Tongue (tissue), 2 donors: ENCODE results near the gene EXOSC3.

- RAMPAGE, long total RNA: no peak
These were observed 15.0 kb downstream of the GLIPR2 start for GRCh38 chr9:36151258-36152207.

DNA sequence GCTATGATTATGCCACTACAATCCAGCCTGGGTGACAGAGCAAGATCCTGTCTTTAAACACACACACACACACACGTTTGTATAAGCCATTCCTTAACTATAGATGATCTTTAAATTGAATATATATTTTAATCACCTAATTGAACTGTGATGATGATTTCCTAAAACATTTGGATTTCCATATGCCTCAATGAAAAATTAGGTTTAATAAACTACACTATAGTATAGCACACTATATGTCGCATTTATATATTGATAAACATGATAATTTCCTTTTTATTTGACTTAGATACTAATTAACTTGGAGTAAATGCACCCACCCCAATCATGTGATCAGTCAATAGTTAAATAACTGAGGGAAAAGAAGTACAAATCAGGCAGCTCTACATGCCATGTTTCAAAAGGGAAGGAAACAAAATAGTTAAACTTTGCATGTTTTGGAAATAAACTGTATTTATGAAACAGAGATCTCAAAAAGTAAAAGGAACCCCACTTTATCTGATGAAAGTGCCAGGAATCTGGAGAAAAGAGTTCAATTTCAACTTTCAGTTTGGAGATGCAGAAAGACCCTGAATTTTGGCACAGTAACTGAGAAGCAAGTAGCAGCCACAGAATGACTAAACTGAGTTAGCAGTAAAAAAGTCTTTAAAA is 18.0 kb upstream of the GNE start:
- RAMPAGE, long total RNA: no peak

GRCh38 chr9:36349531-36350417 is 50.3 kb downstream of the RNF38 start:
- RAMPAGE, long total RNA: no peak

DNA sequence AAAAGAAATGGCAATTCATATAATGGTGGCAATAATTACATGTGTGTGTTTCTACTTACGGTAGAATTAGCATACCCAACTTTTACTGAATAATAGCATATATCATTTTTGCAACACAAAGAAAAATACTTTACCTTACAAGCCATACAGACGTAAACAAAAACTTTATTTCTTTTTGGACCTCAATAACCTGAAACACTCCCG is 204 bp downstream of the RNF38 start:
- RAMPAGE, long total RNA: no peak

GRCh38 chr9:36485705-36486433 is 85.8 kb upstream of the RNF38 start:
- RAMPAGE, long total RNA: no peak

- RAMPAGE, long total RNA: no peak
These were observed 38.0 kb downstream of the PAX5 start for GRCh38 chr9:36995853-36996598.

DNA sequence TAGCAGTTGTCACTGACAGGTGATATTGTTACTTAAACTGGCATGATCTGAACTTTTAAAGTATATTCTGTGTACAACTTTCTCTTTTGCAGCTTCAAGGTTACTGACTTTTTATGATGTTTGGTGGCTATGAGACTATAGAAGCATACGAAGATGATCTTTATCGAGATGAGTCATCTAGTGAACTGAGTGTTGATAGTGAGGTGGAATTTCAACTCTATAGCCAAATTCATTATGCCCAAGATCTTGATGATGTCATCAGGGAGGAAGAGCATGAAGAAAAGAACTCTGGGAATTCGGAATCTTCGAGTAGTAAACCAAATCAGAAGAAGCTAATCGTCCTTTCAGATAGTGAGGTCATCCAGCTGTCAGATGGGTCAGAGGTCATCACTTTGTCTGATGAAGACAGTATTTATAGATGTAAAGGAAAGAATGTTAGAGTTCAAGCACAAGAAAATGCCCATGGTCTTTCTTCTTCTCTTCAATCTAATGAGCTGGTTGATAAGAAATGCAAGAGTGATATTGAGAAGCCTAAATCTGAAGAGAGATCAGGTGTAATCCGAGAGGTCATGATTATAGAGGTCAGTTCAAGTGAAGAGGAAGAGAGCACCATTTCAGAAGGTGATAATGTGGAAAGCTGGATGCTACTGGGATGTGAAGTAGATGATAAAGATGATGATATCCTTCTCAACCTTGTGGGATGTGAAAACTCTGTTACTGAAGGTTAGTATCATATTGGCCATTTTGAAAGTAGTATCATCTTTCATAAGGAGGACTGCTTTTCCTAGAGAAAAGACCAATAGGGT is 6.0 kb downstream of the ZCCHC7 start:
- RAMPAGE, long total RNA: no peak

GRCh38 chr9:37149497-37150841 is 29.6 kb downstream of the ZCCHC7 start:
- RAMPAGE, long total RNA: no peak

DNA sequence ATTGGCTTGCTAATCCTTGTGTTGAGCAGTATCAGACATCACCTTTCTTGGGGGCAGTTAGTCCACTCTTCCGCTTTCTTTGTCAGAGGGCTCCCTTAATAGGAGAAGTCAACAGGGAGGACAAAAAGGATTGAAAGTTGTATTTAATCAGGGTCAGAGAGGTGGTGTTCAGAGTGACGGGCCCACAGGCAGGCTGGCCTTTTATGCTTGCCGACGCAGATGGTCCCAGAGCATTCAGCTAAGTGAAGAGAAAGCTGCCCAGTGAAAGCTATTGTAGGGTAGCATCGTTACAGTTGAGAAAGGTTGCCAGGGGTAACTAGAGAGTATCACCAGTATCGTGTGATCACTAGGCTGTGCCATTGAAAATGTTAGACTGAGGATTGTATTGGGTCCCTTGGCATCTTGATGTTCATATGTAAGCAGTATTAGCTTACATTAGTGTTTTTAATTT is 131.1 kb downstream of the ZCCHC7 start:
- RAMPAGE, long total RNA: no peak

GRCh38 chr9:37293611-37293999 is 128.9 kb upstream of the GRHPR start:
- RAMPAGE, long total RNA: no peak

GRCh38 chr9:37341197-37342309 is 80.9 kb upstream of the GRHPR start:
- RAMPAGE, long total RNA: no peak

- RAMPAGE, long total RNA: no peak
These were observed 47.7 kb upstream of the GRHPR start for GRCh38 chr9:37374678-37375379.

- RAMPAGE, long total RNA: no peak
These were observed 38.1 kb upstream of the GRHPR start for GRCh38 chr9:37384325-37384808.

DNA sequence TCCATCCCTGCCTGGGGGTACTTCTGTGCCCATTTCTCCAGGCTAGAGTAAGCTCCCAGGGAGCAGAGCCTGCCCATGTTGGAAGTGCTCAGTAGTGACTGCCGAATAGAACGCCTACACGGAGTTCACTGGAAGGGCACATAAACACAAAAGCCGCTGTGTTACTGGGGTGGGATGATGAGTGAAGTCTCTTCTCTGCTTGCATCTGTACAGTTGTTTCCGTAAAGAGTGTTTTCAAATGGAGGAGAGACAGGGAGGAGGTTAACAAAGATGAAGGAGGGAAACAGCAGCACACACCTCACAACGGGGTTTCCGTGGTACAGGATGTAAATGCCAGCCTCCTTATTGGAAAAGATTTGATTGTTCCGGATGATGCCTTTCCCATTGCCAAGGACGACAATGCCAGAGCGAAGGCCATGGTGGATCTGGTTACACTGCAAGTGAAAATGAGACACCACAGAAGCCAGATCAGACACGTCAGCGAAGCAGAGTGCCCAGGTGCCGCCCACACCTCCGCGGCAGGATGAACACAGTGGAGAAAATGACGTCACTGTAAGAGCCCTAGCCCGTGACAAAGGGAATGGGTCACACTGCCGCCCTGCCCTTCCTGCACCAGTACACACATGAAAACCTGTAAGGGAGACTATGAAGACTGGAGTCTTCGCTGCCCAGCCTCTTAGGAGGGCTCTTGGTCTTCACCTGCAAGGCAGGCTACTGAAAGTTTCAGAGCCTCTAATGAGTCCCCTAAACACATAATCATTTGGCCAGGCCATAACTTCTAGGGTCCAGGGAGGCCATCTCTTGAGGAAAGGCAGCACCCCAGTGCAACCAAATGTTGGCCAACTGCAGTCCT is 43.3 kb downstream of the POLR1E start:
- RAMPAGE, long total RNA: no peak

- RAMPAGE, long total RNA: no peak
These were observed at the start of gene EXOSC3 for GRCh38 chr9:37784391-37785524. Gene EXOSC3 (minus strand): TSS chr9:37785064.

DNA sequence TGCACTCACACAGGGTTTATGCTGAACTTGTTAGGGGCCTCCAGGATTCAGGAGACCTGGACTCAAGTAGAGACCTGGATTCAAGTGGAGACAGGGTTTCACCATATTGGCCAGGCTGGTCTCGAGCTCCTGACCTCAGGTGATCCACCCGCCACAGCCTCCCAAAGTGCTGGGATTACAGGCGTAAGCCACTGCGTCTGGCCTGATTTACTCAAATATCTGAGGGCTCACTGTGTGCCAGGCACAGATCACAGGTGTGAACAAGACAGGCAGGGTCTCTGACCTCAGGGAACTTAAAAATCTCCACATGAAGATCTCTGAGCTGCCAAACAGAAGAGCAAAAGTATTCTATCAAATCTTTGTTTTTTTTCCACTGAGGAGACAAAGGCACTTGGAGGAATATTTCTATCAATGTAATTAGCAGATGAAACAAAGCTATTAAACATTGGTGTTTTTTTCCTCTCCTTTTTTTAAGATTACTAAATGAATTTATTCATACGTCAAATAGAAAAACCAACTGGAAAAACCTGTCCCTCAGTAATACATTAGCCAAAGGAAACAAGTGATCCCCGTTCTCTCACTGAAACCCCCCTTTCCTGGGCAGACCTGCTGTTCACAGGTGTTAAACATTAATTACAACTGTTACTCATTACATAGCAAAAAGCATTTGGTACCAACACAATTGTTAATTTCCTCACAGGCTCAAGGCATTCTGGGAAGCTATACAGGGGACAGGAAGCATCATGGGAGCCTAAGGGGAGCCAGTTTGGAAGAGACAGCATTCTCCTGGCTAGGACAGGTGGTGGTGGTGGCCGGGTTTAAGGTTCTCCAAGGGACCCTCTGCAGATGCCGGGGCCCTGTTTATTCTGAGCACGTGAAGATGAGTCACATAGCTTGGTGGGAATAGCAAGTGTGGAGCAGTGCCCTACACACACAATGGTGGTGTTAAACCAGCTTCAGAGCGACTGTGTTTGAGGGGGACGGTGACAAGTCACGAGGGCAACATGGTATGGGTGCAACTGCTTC is 62.3 kb upstream of the SLC25A51 start:
- RAMPAGE, long total RNA: no peak

GRCh38 chr9:38017130-38017975 is 51.7 kb downstream of the SHB start:
- RAMPAGE, long total RNA: no peak

DNA sequence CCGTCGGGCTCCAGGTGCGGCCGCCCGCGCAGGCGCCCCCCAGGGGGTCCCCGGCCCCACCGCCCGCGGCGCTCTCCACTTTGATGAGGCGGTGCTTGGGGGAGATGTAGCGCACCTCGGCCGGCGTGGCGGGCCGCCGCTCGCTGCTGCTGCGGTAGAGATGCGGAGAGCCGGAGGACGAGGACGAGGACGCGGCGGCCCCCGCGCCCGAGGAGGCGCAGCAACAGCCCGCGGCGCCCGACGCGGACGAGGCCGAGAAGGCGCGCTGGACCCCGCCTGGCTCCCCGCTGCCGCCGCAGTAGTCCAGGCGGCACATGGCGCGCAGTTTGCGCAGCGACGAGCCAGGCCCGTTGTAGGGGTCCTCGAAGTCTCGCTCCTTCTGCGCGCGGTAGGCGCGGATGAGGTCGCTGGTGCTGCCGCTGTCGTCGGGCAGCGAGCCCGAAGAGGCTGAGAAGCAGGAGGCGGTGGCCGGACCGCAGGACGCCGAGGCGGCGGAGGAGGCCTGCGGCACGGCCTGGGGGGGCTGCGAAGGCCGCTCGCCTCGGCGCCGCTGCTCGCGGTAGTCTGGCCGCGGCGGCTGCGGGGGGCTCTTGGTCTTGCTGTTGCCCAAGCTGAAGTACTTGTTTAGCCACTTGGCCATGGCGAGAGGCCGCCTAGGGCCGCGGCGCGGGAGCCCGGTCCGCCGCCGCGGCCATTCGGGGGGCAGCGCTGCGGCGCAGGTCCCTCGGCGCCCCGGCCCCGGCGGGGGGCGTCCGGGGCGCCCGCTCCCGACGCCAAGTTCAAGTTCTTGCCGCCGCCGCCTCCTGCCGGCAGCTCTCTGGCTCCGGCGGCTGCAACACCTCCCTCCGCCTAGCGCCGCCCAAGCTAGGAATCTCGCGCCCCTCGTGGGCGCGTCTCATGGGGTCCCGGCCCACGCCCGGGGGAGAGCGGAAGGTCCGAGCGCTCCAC is 747 bp downstream of the SHB start:
- RAMPAGE, long total RNA: no peak

DNA sequence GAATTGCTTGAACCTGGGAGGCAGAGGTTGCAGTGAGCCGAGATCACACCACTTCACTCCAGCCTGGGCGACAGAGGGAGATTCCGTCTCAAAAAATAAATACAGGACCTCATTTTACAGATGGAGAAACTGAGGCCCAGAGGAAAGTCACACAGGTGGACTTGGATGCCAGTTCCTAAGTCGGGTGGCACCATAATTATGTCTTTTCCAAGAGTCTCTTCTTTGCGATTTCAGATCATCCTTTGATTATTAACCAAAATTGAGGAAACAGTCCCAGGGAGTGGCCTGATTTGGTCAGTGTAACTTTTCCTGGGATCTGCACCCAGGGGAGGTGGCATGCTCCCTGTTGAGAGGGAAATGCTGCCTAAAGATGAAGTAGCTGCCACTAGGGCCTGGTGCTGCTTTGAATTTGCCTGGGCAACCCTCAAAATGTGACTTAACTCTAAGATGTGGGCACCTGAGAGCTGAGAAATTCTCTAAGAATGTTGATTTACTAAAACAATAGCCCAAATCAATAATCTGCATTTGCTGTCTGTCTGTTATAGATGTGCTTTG is 1.3 kb upstream of the SHB start:
- RAMPAGE, long total RNA: no peak

- RAMPAGE, long total RNA: no peak
These were observed 5.3 kb upstream of the SHB start for GRCh38 chr9:38074229-38074769.